RPMI7951 (cell line): ENCODE results near the genes DPRX, TTYH1 and FCAR.

- RAMPAGE, long total RNA, result no peak
Observed at GRCh38 chr19:53503280-53504398, 34.3 kb upstream of the ZNF331 start.

DNA sequence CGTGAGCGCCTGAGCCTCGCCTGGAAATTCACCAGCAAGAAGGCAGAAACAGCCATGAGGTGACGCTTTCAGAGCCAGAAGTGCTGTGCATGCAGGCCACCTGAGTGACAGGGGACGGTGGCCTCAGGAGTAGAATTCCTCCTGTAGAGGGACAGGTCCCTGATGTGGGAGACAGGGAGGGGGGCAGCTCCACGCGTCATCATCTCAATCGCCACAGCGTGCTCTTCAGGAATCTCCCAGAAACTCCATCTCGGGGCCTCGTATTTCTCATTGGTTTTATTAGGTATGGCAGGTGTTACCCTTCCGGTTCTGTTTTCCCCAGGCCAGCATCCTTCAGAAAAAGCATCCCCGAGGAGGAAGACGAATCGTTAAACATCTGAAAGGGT, 942 bp downstream of the ZNF331 start:
- RAMPAGE, long total RNA, result no peak

DNA sequence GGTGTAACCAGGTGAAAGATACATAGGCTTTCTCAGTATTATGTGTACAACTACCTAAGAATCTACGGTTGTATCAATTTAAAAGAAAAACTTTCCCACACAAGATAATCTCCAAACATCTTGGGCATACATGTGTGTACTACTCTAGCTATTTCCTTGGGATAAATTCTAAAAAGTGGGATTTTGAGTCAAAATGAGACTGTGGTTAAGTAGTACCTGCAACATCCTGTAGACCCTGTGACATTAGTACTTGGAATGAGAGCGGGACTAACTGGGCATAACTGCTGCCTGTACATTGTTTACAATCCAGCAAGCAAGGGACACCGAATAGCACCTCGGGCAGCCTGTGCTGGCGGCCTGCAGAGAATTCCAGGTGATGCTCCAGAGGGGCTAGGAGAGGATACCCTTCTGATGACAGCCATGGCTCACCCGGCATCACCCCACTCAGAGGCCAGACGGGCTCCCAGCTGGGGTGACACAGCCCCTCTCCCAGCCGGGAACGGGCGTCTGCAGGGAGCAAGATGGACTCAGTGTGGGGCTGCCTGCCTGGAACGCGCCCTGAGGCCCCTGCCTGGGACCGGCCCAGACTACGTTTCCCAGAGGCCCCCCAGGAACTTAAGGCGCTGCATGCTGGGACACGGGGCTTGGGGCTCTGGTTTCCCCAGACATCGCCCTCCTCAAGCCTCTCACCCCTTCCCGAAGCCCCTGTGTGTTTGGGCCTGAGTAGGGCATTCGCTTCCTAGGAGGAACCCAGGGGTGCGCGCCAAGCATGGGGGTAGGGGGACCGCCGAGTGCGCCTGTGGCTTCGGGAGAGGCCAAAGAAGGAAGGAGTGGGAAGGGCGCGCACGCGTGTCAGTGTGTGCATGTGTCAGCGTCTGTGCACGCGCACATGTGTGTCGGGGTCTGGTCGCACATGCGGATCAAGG, 15.7 kb downstream of the ZNF331 start:
- RAMPAGE, long total RNA, result no peak

- RAMPAGE, long total RNA, result no peak
Observed at GRCh38 chr19:53631583-53632258, at the start of gene DPRX. TSS of gene DPRX (plus strand) at chr19:53631999.

DNA sequence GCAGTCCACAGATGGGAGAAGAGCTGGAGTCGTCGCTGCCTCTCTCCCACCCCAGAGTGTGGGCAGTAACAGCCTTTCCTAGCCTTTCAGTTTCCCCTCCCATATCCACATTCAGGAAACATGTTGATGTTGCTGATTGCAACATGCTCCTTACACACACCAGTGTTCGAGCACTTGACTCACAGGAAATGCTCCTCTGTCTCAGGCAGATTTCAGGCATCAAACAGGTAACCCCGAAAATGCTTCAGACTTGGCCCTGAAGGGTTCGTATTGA, 152 bp upstream of the TARM1 start:
- RAMPAGE, long total RNA, result no peak

GRCh38 chr19:54095483-54096498, 4.8 kb downstream of the OSCAR start:
- RAMPAGE, long total RNA, result no peak

DNA sequence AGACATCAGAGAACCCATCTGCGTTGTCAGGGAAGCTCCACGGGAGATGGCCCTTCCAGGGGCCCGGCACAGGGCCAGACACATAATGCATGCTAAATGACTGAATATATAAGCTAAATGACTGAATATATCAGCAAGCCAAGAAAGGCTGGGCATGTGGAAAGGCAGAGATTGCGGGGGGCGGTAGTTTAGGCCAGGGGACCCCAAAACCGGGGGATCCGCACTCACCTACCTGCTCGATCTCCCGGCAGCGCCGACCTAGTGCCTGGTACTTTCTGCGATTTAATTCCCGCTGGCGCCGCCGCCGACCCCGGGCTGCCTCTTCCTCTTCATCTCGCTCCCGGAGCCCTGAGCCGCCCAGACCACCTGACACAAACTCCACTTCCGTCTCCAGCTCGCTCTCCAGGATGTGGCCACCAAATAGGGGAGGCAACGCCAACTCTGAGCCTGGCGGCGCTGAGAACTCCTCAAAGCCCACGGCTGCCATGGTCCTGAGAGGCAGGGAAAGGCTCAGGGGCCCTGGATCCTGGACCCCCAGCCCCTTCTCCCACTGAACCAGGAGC, 1.2 kb downstream of the TFPT start:
- RAMPAGE, long total RNA, result start-site peak on the minus strand centred at position 364 of the sequence, 45 bp wide, 144 and 116 reads in 2 replicates

GRCh38 chr19:54173480-54173929, 545 bp upstream of the TMC4 start:
- RAMPAGE, long total RNA, result no peak

GRCh38 chr19:54201380-54201913, 789 bp downstream of the RPS9 start:
- RAMPAGE, long total RNA, result no peak

GRCh38 chr19:54209599-54210587, 9.2 kb downstream of the RPS9 start:
- RAMPAGE, long total RNA, result no peak

DNA sequence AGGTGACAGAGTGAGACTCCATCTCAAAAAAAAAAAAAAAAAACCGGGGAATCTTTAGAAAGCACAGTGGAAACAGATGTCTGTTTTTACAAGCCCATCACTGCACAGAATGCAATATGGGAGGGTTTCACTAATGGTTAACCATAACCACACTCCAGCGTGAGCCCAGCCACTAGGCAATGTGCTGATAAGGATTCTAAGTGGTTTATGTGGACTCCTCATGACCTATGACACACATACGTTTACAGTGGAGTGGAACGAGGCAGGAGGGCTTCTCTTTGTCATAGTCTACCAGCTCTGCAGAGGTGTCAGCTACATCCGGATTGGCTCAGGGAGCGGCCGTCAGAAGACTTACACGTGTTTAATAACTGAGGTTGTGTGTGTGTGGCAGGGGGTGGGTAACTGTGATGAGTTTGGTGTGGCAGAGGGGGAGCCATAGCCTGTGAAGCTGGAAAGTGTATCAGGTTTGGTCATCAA, 10.1 kb downstream of the RPS9 start:
- RAMPAGE, long total RNA, result no peak

GRCh38 chr19:54250600-54251323, 6.3 kb downstream of the LILRB5 start:
- RAMPAGE, long total RNA, result no peak

DNA sequence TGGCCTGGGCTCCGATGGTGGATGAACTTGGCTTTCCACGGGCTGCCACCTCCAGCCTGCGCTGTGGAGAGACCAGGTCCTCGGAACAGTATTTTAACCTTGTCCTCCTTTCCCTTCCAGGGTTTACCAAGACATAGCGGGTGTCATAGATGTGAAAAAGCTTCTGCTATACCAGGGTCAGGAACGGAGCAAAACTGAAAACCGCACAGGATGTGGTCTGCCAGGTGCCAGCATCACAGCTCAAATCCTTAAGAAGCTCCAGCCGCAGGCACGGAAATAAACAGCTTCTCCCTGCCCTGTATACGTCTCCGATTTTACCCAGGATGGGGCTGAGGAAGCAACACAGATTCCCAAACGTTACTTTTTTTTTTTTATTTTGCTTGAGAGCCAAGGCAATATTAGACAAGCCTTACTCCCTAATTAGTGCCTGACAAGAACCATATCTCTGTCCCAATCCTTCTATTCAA, 5.7 kb upstream of the LAIR1 start:
- RAMPAGE, long total RNA, result no peak

GRCh38 chr19:54415152-54415746, at the start of gene TTYH1:
TSS of gene TTYH1 (plus strand) at chr19:54415464.
- RAMPAGE, long total RNA, result no peak

- RAMPAGE, long total RNA, result no peak
Observed at GRCh38 chr19:54420805-54421440, 5.7 kb downstream of the TTYH1 start.

DNA sequence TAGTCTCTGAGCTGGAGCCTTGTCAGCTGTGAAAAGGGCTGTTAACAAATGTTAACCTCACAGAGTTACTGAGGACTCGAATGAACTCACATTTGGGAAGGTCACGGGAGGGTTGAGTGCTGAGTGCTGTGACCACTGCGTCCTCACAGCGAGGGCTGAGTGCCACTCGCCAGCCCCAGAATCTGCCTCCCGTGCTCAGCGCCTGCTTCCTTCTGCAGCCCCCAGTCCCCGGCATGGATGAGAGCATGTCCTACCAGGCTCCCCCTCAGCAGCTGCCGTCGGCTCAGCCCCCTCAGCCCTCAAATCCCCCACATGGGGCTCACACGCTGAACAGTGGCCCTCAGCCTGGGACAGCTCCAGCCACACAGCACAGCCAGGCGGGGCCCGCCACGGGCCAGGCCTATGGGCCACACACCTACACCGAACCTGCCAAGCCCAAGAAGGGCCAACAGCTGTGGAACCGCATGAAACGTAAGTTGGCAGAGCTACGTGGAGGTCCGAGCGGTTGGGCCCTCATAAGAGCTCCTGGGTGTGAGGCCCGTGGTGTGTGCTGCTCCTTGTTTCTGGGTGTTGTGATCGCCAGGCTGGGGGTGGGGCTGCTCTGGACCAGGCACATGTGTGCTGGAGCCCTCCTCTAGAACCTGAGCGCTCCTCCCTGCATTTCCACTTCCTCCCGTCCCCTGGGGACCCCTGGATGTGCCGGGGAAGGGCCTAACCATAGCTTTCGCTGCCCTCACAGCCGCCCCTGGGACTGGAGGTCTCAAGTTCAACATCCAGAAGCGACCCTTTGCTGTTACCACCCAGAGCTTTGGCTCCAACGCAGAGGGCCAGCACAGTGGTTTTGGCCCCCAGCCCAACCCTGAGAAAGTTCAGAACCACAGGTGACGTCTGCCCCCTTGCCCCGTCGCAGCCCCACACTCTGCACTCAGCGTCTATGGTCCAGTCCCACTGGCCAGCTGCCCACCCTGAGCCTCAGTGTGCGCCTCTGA, 5.5 kb downstream of the LENG8 start:
- RAMPAGE, long total RNA, result no peak

DNA sequence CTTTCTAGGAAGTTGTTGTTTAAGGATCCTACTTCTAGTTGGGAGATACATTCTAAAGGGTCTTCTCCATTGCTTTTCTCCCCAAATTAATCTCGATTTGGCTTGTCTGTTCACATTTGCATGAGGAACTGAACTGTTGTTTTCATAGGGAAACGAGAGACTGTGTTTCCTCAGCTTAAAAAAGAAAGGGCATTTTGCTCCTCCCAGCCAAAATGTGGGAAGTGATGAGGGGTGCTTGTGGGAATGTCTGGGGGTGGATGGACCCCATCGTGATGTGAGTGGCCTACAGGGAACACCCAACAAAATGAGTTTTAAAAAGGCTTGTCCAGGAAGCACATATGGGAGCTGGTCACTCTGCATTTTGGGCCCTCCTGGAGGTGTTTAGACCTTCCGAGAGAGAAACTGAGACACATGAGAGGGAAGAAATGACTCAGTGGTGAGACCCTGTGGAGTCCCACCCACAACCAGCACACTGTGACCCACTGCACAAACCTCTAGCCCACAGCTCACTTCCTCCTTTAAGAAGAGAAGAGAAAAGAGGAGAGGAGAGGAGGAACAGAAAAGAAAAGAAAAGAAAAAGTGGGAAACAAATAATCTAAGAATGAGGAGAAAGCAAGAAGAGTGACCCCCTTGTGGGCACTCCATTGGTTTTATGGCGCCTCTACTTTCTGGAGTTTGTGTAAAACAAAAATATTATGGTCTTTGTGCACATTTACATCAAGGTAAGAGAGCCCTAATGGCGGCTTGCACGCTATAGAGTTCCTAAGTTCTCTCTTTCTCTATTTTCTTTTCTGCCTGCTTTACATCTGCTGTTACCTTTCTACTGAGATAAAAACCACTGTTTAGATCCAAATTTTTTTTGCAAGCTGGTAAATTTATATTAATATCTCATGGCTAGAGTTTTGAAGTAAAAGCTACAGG, 13.4 kb upstream of the LILRB1 start:
- RAMPAGE, long total RNA, result no peak

GRCh38 chr19:54873918-54874753, at the start of gene FCAR:
TSS of gene FCAR (plus strand) at chr19:54874235.
- RAMPAGE, long total RNA, result no peak

DNA sequence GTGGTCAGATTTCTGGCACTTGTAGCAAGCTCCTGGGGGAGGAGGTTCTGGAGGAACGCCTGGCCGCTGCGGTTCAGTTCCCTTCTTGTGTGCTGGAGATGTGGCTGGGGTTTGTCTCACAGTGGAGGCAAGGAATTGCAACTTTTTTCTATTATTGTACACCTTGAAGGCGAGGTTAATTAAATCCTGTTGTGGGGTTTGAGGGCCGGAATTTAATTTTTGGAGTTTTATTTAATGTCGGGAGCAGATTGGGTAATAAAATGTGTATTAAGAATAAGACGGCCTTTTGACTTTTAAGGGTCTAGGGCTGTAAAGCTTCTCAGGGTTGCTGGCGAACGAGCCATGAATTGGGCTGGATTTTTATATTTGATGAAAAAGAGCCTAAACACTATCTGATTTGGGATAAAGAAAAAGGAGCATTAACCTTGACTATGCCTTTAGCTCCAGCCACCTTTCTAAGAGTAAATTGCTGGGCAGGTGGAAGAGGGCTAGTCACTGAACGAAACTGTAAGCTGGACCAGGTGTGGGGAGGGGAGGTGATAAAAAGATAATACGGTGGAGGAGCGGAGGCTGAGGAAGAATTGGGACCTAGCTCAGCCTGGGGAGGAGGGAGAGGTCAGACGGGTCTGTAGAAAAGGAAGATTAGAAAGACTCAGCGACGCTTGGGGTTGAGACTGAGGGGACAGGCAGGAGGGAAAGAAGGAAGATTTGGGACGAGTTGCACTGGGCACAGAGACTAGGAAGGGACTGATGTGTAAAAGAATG, 27.7 kb downstream of the GP6 start:
- RAMPAGE, long total RNA, result no peak

- RAMPAGE, long total RNA, result no peak
Observed at GRCh38 chr19:55070972-55071526, 4.6 kb upstream of the EPS8L1 start.